Retinal pigment epithelial cell (primary cell): Measurements from ENCODE around the gene PAWR.

DNA sequence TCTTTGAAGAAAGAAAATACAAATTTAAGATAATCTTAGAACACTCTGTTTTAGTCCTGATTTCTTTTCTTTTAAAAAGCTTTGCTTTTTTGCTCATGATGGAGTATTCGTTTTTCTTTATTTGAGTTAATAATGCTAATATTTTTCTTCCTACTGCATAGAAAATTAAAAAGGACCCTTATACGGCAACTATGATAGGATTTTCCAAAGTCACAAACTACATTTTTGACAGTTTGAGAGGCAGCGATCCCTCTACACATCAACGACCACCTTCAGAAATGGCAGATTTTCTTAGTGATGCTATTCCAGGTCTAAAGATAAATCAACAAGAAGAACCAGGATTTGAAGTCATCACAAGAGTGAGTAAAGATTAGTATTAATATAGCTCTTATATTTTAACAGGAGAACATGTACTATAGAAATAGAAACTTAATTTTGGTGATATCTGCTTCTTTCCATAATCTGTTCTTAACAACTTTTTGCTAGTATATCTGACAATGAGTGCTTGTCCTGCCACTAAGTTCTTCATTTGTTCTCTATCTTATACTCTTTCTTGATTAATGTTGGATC lies 44.0 kb upstream of the TPH2 start:
- RRBS = no CpG with 5 or more reads among the region's 4 CpGs

- RRBS = no CpG with 5 or more reads among the region's 2 CpGs
Measured at GRCh38 chr12:72747586-72748056, 475.5 kb downstream of the TRHDE start.

GRCh38 chr12:74540796-74541472 lies 3.3 kb downstream of the ATXN7L3B start:
- RRBS = no CpG with 5 or more reads among the region's 4 CpGs

DNA sequence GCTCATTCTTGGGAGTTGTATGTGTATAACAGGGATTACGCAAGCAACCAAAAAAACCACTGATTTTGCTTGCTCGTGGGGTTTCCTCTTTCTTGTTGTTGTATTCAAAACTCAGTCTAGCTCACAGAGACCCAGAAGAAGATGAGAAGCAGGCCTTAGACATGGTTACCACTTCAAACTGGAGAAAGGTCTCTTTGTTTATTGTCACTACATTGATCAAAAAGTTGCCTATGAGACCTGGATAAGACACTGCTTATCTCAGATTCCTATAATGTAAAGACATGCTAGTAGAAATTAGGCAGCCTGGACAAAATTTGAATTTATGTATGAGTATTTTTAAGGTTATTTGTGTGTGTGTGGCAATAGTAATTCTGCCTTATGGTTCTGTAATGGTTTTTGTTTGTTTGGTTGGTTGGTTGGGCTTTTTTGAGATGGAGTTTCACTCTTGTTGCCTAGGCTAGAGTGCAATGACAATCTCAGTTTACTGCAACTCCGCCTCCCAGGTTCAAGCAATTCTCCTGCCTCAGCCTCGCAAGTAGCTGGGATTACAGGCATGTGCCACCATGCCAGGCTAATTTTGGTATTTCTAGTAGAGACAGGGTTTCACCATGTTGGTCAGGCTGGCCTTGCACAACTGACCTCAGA lies 1.9 kb upstream of the GLIPR1 start:
- RRBS = no CpG with 5 or more reads among the region's 4 CpGs

- RRBS = no CpG with 5 or more reads among the region's 5 CpGs
Measured at GRCh38 chr12:75815143-75815826, 269.2 kb downstream of the NAP1L1 start.

- RRBS = no CpG with 5 or more reads among the region's 4 CpGs
Measured at GRCh38 chr12:75953963-75954639, 130.4 kb downstream of the NAP1L1 start.

GRCh38 chr12:75974505-75974911 lies 110.0 kb downstream of the NAP1L1 start:
- RRBS = no CpG with 5 or more reads among the region's 2 CpGs

GRCh38 chr12:75985939-75986690 lies 98.4 kb downstream of the NAP1L1 start:
- RRBS = no CpG with 5 or more reads among the region's 10 CpGs

DNA sequence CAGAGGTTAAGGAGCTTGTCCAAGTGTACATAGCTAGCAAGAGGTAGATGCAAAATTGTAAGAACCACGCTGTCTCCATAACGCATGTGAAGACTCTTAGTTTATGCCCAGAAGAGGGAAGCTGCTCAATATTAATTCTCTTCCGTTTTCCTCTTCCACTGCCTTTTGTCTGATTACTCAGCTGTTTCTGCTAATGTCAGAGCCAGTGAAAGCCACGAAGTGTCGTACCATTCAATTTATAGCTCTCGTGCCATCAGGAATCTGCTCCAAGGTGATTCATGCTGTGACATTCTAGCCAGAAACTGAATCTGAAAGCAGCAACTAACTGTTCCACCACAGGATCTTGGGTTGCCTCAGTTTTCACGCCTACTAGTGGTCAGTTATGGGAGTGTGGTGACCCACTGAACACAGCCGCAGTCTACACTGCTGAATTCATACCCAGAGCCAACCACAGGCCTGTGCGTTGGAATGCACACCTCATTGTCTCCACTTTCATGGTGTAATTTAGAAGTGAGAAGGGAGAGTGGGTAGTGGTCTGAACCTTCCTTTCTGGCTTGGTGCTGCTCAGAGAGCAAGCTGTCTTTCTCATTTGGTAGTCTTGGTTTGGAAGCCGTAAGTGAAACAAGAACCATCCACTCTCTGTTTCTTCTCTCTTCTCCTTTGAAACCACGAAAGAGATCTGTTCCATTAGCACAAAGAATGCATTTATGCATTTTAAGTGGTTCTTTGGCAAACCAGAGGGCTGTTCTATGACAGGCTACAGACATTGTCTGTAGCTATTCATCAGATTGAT lies 74.3 kb upstream of the NAP1L1 start:
- RRBS = no CpG with 5 or more reads among the region's 11 CpGs

- RRBS = no CpG with 5 or more reads among the region's 2 CpGs
Measured at GRCh38 chr12:76452874-76453342, 104.7 kb upstream of the BBS10 start.

GRCh38 chr12:76556197-76556695 lies 3.3 kb downstream of the OSBPL8 start:
- RRBS = no CpG with 5 or more reads among the region's 3 CpGs

DNA sequence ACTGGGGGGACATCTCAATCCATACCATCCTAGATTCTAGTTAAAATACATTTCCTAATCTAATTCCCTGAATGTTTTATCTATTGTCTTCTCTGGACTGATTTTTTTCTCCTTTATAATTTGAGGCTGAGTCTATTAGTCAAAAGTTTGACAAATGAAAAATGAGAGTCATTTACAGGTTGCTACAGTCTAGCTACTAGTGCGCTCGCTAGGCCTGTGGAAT lies 14.6 kb downstream of the E2F7 start:
- RRBS = no CpG with 5 or more reads among the region's 2 CpGs

DNA sequence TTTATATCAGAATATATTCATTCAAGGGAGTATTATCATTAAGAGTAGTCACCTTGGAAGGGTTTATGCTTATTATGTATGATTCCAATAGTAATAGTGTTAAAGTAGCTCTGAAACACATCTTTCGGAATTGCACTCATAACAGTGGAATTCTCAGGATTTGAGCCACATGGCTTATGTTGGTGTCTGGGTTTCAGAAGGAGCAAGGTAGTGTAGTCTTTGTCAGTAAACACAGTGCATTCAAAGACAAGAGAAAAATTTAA lies 207.1 kb upstream of the E2F7 start:
- RRBS = no CpG with 5 or more reads among the region's 1 CpG

GRCh38 chr12:77833074-77833721 lies 2.5 kb downstream of the NAV3 start:
- RRBS = no CpG with 5 or more reads among the region's 10 CpGs

DNA sequence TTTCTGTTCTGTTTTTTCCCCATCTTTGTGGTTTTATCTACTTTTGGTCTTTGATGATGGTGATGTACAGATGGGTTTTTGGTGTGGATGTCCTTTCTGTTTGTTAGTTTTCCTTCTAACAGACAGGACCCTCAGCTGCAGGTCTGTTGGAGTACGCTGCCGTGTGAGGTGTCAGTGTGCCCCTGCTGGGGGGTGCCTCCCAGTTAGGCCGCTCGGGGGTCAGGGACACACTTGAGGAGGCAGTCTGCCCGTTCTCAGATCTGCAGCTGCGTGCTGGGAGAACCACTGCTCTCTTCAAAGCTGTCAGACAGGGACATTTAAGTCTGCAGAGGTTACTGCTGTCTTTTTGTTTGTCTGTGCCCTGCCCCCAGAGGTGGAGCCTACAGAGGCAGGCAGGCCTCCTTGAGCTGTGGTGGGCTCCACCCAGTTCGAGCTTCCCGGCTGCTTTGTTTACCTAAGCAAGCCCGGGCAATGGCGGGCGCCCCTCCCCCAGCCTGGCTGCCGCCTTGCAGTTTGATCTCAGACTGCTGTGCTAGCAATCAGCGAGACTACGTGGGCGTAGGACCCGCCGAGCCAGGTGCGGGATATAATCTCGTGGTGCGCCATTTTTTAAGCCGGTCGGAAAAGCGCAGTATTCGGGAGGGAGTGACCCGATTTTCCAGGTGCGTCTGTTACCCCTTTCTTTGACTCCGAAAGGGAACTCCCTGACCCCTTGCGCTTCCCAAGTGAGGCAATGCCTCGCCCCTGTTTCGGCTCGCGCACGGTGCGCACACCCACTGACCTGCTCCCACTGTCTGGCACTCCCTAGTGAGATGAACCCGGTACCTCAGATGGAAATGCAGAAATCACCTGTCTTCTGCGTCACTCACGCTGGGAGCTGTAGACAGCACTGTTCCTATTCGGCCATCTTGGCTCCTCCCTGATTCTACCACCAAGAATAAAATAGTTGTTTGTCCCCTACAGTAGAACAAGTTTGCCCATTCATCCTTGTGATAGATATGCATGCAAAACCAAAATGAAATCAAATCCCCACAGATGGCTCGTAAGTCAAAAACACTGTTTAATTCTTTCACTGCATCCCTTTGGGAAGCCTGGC lies 180.5 kb downstream of the SYT1 start:
- RRBS = no CpG with 5 or more reads among the region's 39 CpGs

GRCh38 chr12:79183697-79184176 lies 319.2 kb downstream of the SYT1 start:
- RRBS = no CpG with 5 or more reads among the region's 3 CpGs

GRCh38 chr12:79559007-79559455 lies 131.7 kb downstream of the PAWR start:
- RRBS = no CpG with 5 or more reads among the region's 5 CpGs

GRCh38 chr12:79690831-79691639 lies at the start of gene PAWR:
Gene PAWR (minus strand): TSS chr12:79690964.
- RRBS = 1% methylated on average over 9 of the region's 87 CpGs

DNA sequence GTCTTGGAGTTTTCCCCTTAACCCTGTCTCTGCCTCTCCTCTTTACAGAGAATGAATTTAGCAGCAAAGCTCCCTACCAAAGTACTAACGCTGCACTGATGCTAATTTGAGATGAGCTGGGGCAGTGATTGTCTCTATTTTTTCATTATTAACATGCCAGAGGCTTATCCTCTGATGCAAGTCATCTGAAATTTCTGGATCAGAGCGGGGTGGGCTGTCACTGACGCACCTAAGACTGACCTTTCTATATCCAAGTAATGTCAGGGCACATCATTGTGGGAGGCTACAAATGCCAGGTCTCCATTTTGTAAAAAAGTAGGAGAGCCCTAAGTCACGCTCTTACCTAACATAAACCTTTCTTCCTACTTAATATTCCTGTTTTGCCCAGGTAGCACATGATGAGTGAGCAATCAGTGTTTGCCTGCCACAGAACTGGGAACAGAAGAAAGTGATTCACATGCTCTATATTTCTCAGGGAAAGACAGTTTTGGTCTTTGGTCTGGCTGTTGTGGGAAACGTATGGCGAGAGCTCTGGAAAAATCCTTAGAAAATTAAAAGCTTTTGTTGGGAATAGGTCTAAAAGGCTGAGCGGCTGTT lies 1.1 kb upstream of the PAWR start:
- RRBS = no CpG with 5 or more reads among the region's 7 CpGs